ENCODE measurements around a stretch of chr3.

GRCh38 chr3:14402110-14402519 is 291 bp upstream of the SLC6A6 start:
- PRO-cap = bidirectional peak, plus-strand start at chr3:14402628, minus-strand start at chr3:14402439

DNA sequence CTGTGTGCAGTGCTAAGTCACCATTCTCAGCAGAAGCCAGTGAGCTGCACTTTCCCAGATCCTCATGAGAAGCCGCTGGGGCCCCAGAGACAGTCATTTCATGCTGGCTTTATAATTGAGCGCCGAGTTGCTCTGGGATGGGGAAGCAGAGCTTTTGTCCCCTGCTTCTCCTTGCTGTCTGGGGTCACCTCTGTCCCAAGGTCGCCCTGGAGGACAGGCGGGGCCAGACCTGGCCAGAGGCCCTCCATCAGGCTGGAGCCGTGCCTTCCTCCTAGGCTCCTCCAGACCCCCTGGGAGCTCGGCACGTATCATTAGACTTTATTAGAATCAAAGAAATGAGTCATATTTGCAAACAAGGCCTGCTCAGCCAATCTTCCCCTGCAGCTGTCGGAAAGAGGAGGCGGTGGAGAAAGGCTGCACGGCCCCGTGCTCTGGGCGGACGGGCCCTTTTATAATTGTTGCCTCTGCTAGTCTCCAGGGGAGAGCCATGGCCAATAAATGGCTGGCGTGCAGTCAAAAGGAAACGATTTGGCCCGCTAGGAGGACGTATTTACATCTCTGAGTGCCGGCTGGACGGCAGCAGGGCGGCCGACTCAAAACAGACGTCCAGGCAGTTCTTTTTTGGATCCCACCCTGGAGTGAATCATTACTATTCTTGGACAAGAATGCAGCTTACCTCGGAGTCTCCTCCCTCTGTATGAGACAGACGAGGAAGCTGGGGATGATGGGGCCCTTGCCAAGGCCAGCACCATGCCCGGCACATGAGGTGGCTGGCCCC is 50.4 kb downstream of the SLC6A6 start:
- PRO-cap = bidirectional peak, plus-strand start at position 383 of the sequence, minus-strand start at position 292 of the sequence

GRCh38 chr3:14457913-14458462 is 55.6 kb downstream of the SLC6A6 start:
- PRO-cap = no peak

- PRO-cap = no peak
These were observed 34.6 kb upstream of the CCDC174 start for GRCh38 chr3:14616925-14617326.

- PRO-cap = no peak
These were observed 10.5 kb downstream of the NR2C2 start for GRCh38 chr3:14957749-14958383.

GRCh38 chr3:15095998-15096457 is 2.9 kb downstream of the RBSN start:
- PRO-cap = no peak

DNA sequence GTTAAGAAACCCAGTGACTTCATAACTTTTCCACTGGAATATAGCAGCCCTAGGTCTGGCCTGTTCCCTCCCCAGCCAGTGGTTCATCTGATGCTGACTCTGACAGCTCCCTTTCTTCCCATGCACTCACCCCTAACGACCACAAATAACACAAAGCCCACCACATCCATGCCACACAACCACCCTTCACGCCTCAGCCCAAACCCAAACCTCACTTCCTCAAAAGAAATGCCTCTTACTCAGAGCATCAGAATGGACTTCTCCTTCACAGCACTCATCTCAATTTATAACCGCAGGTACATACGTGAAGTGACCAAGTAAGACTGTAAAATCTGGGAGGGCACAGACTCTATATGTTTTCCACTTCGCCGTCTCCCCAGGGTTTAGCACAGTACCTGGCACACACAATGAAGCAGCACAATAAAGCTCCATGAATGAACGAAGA is 1.0 kb downstream of the RBSN start:
- PRO-cap = no peak

- PRO-cap = no peak
These were observed 47.0 kb downstream of the CAPN7 start for GRCh38 chr3:15252786-15253692.

GRCh38 chr3:15260096-15261362 is 54.5 kb downstream of the CAPN7 start:
- PRO-cap = no peak

DNA sequence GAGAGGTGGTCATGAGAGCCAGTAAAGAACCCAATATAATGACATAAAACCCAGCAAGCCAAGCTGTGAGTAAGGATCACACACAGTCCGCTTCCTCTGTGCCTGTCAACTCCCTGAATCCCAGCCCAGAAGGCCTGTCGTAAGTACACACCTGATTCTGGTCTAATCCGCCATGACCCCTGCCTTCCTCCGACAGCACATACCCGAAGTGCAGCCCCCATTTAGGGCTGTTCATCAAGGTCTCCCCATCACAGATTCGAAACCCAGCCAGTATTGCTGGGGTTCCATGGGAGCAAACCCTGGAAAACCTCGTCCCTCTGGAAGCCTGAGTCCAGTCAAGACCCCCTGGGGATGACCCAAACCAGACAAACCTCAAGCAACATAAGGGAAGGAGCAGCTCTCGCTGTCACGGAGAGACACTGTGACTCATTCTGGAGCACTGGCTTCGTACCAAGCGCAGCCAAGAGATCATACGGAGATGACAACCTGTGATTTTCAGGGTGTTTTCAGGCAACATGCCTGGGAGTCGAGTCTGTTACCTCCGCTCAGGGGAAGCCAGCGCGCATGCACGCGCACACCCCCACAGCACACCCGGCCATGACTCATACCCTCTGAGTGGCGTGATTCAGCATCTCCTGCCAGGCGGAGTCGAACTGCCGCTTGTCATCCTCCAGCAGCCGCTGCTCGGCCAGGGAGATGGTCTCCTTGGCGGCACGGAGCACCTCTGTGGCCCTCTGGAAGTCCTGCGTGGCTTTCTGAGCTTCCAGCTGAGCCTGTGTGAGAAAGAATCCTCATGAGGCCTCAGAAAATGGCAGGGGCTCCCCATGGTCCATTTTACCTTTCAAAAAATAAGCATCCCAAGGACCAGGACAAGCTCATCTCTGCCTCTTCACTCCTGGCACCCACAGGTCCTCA is 63.0 kb downstream of the SH3BP5 start:
- PRO-cap = unidirectional peak, plus-strand start at position 673 of the sequence

- PRO-cap = no peak
These were observed 28.4 kb upstream of the SH3BP5 start for GRCh38 chr3:15360625-15361265.

- PRO-cap = no peak
These were observed 25.2 kb downstream of the COLQ start for GRCh38 chr3:15496219-15496709.

- PRO-cap = no peak
These were observed 105.4 kb upstream of the ANKRD28 start for GRCh38 chr3:15903107-15903614.

DNA sequence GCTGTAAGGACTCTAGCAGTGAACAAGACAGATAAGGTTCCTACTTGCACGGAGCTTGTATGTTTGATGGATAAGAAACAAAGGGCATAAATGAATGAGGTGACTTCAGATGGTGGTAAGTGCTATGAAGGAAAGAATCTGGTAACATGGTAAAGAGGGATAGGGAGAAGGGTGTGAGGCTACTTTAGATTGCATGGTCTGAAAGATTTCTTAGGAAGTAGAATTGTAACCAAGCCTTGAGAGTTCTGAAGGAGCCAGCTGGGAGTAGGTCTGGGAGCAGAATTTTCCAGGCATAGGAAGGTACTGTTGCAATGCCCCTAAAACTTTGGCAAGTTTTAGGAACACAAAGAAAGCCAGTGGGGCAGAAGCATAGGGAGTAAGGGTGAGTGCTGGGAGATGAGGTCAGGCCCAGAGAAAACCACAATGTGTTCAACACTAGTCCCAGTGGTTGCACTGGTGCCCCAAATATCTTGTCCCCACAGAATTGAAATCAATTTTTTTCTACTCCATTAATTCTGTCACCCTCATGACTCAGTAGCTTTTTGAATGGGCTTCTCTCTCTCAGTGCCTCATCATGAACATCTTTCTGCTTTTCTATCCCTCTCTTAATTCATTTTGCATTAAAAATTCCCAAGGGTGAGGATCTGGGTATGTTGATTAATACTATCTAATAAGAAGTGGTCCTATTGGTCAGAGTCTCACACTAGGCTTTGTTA is 120.7 kb upstream of the GALNT15 start:
- PRO-cap = no peak

- PRO-cap = no peak
These were observed 105.5 kb upstream of the GALNT15 start for GRCh38 chr3:16068939-16069504.

GRCh38 chr3:16103283-16103867 is 71.1 kb upstream of the GALNT15 start:
- PRO-cap = no peak

- PRO-cap = no peak
These were observed 38.5 kb upstream of the GALNT15 start for GRCh38 chr3:16135891-16136432.

DNA sequence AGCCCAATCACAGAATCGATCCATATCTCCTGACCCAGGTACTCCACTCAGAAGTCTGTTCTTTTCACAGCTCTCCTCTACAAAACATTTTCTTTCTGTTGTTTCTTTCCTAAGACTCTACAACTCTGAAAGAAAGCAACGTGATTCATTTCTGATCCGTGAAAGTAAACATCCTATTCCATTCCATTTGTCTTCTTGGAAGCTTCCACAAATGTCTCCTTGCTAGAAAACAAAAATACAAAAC is 37.8 kb upstream of the GALNT15 start:
- PRO-cap = no peak

- PRO-cap = no peak
These were observed 34.0 kb upstream of the GALNT15 start for GRCh38 chr3:16140375-16141052.

- PRO-cap = no peak
These were observed 3.8 kb downstream of the GALNT15 start for GRCh38 chr3:16178147-16178812.

Measured in sternocleidomastoid (tissue), 1 donor.